Urinary bladder (tissue), 3 donors: ENCODE results near the genes IL4 and CCNI2.

- PRO-cap, result no peak
- RAMPAGE, long total RNA, result no peak
These were observed 46.5 kb downstream of the RAD50 start for GRCh38 chr5:132603165-132603700.

DNA sequence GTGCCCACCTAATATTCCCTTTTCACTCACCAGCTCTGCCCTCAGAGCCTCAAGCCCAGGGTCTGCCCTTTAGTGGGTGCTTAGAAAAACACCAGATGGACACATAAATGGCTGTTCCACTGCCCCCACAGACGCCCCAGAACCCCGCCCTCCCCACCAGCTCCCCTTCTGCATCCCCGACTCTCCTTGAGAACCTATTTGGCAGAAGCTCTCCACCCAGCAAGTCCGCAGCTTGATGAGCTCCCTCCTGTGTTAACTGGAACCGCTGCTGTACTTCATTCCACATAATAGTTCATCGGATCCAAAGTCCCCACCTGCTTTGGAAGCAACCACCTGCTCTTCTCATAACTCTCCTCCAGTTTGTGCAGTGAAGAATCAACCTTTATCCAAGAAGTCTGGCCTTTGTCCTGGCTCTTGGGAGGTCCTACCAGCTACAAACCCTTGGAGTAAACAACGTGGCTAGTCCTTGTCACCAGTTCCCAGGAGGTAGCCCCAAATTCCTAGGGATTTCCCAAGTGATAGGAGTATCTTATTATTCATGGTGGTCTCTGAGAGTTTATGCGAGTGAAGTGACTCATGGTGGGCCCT lies 3.9 kb upstream of the IL4 start:
- PRO-cap, result no peak
- RAMPAGE, long total RNA, result no peak

DNA sequence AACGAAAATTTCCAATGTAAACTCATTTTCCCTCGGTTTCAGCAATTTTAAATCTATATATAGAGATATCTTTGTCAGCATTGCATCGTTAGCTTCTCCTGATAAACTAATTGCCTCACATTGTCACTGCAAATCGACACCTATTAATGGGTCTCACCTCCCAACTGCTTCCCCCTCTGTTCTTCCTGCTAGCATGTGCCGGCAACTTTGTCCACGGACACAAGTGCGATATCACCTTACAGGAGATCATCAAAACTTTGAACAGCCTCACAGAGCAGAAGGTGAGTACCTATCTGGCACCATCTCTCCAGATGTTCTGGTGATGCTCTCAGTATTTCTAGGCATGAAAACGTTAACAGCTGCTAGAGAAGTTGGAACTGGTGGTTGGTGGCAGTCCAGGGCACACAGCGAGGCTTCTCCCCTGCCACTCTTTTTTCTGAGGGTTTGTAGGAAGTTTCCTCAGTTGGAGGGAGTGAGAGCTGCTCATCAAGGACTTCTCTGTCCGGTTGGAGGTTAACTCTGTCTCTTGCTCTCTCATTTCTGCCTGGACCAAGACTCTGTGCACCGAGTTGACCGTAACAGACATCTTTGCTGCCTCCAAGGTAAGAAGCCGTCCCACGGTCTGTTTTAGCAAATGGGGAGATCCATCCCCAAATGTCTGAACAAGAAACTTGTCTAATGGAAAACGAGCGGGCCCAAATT lies at the start of gene IL4:
IL4 (plus strand) TSS at position 85 of the 702 bp plus-strand sequence.
- PRO-cap, result no peak
- RAMPAGE, long total RNA, result no peak

DNA sequence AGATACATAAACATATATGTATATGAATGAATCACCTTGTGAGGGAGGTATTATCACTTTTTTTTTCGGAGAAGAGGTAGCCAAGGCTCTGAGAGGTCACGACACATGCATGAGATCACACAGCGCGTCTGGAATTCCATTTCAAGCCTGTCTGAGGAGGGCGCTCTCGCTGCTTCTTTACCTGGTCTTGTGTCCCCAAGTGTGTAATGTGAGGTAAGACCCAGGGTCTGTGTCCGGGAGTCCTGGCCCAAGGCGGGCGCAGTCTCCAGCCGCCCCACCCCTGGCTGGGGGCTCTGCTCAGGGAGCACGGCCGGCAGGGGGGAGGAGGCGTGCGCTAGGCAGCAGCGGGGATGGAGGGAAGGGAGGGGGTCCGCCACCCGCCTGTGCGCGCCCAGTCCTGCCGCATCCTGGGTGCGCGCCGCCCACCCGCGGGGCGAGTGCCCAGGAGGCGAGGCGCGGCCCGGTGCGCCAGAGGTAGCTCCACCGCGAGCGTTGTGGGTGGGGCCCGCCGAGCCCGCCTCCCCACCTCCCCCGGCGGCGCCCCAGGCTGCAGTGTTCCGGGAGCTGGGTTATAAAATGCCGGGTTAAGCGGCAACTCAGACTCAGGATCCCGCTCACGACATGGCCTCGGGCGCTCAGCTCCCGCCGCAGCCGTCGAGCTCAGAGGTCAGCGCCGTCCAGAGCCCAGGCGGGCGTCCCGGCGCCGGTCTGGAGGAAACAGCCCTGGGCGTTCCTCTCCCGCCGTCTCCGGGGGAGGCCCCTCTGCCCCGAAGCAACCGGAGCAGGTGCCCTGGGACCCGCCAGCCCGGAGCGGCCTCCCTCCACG lies at the start of gene CCNI2:
CCNI2 (plus strand) TSS at position 552 of the 826 bp plus-strand sequence.
- PRO-cap, result no peak
- RAMPAGE, long total RNA, result no peak

DNA sequence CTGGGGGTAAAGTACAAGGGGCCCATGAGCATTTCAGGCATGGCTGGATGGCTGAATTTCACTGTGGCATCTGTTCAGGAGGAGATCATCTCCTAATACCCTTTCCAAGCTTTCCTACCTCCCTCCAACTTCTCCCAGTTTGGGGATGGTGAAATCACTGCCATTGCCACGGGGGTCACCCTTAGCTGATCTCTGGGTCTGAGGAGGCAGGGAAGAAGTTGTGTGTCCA lies 2.6 kb downstream of the CCNI2 start:
- PRO-cap, result unidirectional peak, minus-strand start at position 130 of the sequence
- RAMPAGE, long total RNA, result no peak

DNA sequence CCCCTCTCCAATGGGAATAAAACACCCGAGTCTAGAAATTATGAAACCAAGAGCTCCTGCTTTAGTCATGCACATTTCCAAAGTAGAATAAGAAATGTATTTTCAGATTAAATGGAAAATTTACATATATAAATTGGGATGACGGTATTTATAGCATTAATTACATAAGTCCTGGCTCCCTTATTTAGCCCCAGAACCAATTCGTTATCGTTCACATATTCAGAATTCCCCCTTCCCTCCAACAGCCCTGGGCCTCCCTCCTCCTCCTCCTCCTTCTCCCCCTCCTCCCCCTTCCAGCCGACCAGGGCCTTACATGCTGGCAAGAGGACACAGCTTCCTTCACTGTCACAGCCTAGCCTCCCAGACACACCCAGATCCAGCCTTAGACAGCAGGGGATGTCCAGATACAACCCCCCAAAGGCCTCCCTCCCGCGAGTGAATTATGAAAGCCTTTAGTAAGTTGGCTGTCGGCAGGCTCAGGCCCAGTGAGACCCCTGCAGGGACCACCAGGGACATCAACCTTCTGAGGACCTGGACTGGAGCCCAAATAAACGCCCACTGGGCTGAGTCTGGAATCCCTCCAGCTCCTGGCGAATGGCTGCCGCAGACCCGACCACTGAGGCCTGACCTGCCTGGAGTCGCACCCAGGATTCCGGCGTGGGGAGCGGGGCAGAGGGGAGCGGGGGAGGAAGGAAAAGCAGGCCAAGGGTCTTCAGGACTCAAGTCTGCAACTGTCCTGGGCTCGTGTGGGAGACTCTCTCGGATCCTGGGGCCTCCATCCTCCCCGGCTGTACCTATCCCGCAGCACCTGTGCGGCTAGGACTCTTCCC lies 924 bp downstream of the SEPTIN8 start:
- PRO-cap, result unidirectional peak, plus-strand start at position 342 of the sequence
- RAMPAGE, long total RNA, result no peak

GRCh38 chr5:132827634-132828418 lies 2.6 kb downstream of the SHROOM1 start:
- PRO-cap, result no peak
- RAMPAGE, long total RNA, result no peak

DNA sequence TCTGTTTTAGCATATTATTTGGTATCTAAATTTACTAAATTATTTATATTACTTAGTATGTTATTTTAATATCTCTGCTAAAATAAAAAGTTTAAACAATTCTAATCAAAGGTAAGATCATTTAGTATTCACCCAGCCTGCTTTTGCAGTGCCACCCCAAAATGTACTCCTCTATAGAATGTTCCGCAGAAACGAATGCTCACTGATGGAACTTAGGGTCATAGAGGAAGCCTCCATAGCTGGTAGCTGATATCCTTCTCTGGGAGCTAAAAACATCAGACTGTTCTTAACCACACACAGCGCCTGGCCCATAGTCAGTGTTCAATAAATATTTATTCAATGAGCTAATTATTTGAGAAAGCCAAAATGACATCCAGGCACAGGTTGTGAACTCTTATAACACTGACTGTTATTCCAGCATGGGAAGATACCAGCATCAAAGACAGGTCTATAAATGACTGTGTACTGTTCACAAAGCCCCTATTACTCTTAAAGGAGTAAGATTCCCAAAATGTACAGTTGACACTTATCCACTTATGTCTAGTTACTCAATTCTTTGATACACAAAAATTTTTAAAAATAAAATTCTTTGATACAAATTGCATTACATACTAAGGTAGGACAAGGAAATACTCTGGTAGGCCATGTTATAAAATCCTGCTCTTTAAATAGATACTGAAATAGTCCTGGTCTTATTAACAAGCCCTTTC lies 12.9 kb downstream of the GDF9 start:
- PRO-cap, result no peak
- RAMPAGE, long total RNA, result no peak

DNA sequence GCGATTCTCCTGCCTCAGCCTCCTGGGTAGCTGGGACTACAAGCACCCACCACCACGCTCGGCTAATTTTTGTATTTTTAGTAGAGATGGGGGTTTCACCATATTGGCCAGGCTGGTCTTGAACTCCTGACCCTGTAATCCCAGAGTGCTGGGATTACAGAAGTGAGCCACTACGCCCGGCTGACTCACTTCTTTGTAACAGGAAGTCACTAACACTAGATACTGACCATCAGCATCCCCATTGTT lies 42.1 kb downstream of the LEAP2 start:
- PRO-cap, result no peak
- RAMPAGE, long total RNA, result no peak

DNA sequence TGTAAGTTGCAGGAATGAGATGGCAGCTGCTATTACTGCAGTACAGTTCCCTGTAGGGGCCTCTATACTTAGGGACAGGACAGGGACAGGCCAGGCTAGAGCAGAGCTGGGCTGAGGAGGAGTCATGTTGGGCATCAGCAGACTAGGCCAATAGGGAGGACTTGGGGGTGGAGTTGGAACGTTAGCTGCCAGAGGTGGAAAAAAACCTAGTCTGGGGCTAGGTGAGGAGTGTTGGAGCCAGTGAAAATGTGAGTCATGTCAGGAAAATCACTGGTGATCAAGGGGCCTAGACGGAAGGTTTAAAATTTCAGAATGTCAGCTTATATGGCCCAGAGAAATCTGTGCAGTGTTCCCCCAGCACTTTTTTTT lies 8.2 kb upstream of the HSPA4 start:
- PRO-cap, result no peak
- RAMPAGE, long total RNA, result no peak

DNA sequence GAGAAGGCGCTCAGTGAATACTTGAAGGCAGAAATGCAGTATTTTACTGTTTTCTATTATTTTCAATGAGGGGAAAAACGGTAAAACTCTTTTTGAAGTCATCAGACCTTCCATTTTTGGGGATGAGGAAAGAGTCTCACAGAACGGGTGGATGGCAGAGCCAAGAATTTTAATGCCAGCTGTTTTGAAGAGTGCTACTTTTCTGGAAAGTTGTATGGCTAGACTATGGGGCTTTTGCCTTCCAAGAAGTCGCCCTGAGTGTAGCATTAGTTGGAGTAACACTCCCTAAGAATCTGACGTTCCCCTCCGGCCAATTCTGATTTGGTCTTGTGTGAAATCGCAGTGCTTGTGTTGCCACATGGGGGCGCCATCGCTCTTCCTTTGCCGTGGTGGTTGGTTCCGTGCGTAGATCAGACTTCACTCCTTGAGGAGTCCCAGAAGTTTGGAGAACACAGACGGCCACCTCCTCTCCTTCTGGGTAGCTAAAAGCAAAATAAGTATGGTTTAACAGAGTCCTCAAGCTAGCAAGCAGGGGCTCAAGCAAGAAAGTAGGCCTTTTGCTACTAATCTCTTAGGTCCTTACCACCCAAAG lies 59.3 kb downstream of the HSPA4 start:
- PRO-cap, result no peak
- RAMPAGE, long total RNA, result no peak

- PRO-cap, result no peak
- RAMPAGE, long total RNA, result no peak
These were observed 192.4 kb downstream of the HSPA4 start for GRCh38 chr5:133244036-133244856.

GRCh38 chr5:133327797-133328440 lies 276.1 kb downstream of the HSPA4 start:
- PRO-cap, result no peak
- RAMPAGE, long total RNA, result no peak

DNA sequence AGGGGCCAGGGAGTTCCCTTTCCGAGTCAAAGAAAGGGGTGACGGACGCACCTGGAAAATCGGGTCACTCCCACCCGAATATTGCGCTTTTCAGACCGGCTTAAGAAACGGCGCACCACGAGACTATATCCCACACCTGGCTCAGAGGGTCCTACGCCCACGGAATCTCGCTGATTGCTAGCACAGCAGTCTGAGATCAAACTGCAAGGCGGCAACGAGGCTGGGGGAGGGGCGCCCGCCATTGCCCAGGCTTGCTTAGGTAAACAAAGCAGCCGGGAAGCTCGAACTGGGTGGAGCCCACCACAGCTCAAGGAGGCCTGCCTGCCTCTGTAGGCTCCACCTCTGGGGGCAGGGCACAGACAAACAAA lies 28.9 kb downstream of the FSTL4 start:
- PRO-cap, result no peak
- RAMPAGE, long total RNA, result no peak

DNA sequence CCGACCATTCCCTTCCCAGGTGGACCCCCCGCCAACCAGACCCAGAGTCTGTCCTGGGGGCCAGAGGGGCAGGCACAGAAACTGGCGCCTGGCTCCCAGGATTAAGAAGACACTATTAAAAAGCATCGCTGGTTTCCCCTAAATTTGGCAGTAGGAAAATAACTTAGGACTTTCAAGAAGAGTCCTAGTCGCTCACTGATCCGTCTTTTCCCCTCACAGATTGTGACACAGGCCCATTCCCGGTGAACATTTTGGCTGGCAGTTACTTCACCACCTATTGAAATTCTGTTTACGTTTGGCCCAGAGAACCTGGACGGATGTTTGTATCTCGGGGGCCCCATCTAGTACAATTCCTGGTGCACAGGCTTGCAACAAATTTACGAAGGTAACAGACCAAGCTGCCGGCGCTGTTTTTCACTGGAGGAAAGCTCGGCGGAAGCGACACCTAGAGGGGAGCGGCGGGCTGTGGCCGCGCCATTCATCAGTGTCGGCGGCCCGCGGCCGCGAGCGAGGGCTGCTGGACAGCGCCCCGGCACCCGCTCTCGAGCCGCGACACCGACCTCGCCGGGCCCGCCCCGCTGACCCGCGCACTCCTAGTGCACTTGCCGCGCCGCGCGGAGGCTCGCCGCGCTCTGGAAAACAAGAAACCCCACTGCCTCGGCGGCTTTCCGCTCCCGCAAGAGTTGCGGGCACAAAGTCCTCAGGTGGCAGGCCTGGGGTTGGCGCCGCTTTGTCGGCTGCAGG lies 1.5 kb downstream of the FSTL4 start:
- PRO-cap, result no peak
- RAMPAGE, long total RNA, result no peak

GRCh38 chr5:133962460-133963576 lies 5.6 kb downstream of the C5orf15 start:
- PRO-cap, result no peak
- RAMPAGE, long total RNA, result no peak

DNA sequence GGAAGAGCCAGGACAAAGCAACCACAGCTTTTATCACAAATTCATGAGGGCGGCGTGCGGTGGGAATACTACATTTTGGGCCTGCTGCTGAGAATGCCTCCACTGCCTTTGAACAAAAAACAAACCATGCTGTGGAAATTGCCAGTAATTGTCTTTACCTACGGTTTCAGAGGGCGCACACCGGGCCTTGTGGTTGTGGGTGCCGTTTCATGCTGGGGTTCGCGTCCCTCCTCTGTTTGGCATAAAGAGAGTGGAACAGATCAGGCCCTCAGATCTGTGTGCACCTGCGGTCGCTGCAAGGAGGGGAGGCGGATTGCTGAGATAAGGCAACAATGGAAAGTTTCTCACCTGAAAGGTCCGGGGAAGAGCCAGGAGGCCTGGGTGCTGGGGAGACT lies 27.5 kb upstream of the TCF7 start:
- PRO-cap, result no peak
- RAMPAGE, long total RNA, result no peak

GRCh38 chr5:134090366-134091034 lies 24.0 kb upstream of the TCF7 start:
- PRO-cap, result no peak
- RAMPAGE, long total RNA, result no peak

- PRO-cap, result no peak
- RAMPAGE, long total RNA, result no peak
These were observed 7.9 kb downstream of the TCF7 start for GRCh38 chr5:134122063-134123164.

DNA sequence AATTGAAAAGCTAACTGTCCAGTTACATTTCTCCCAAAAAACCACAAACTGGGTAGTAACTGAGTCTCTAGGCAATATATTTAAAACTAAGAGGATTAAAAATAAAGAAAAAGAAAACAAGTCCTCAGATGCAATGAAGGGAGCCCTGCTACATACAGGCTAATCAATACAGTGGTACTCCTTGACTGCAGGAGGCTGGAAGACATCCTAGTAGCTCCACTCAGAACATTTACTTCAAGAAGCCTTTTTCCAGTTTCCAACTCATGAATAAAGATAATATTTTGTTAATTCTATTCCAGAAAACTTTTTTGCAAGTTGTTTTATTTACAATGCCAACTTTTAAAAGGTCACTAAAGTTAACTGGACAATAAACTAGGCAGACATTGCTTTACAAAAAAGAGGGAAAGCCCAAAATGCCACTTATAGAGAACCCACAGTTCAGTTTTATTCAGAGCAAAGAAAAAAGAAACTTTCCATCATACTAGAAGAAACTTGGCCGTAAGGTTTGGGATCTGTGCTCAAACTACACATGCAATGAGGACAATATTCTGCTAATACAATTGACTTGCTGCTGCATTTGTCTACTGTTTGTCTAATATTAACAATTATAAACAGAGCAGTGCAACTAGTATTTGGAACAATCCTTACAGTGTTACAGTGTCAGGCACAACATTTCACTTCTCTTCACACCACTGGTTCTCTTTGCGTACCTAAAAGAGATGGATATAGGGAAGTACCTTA lies 19.5 kb downstream of the SKP1 start:
- PRO-cap, result no peak
- RAMPAGE, long total RNA, result no peak